H7 (cell line): ENCODE data around the genes RPS19BP1 and FAM83F.

DNA sequence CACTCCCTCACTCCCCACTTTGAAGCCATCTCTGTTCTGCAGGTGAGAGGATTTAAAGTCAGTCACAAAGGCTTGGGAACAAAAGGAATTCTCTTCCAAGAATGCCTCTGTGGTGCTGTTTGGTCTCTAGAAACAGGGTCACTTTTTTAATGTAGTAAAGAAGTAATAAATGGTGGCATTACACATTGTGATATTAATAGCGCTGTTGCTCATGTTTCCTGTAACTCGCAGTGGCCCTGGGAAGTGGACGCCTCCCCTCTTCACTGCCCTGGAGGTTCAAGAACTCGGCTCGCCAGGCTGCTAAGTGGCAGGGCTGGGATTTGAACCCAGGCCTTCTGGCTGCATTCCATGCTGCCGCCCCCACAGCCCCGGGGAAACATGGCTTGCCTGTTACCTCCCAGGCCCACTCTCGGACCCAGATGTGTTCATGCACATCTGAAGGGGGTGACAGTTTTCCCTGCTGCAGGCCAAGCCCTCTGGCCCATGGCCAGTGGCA is 25.1 kb upstream of the MGAT3 start:
- RAMPAGE, long total RNA = no peak

- RAMPAGE, long total RNA = no peak
Observed at GRCh38 chr22:39432239-39432731, 24.5 kb upstream of the MGAT3 start.

DNA sequence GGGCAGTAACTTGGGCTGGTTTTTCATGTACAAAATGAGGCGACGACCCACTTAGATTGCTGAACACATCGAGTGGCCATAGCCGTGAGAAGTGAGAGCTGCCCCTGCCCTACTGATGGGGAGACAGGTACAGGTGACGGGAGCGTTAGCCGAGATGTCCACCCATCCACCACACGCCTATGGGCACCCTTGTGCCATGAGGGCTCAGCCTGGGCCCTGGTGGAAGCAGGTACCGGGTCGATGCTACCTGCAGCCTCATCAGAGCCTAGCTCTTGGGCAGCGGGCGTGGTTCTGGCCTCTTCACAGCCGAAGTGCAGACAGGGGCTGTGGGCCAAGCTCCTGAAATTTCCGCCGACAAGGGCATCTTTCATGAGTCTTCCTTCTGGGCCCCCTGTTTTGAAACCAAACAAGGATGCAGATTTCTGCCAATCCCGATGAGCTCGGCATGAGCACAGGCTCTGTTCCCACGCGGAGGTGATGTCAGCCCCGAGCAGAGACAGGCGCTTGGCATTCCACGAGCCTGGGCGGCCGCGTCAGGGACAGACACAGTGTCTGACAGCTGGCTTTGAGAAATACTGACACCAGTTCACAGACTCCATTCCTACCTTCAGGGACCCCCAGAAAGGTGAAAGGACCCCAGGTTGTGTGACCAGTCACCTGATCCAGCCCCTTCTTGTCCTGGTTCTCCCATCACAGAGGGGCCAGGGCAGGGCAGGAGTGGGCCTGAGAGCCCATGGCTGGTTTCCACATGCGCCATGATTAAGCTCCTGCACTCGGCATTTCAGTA is 22.5 kb upstream of the MGAT3 start:
- RAMPAGE, long total RNA = no peak

- RAMPAGE, long total RNA = start-site peak on the minus strand at chr22:39532721-39532749, 546 reads
Observed at GRCh38 chr22:39532064-39533226, at the start of gene RPS19BP1. RPS19BP1 (minus strand) TSS chr22:39532748.

- RAMPAGE, long total RNA = no peak
Observed at GRCh38 chr22:39534350-39535322, 2.1 kb upstream of the RPS19BP1 start.

DNA sequence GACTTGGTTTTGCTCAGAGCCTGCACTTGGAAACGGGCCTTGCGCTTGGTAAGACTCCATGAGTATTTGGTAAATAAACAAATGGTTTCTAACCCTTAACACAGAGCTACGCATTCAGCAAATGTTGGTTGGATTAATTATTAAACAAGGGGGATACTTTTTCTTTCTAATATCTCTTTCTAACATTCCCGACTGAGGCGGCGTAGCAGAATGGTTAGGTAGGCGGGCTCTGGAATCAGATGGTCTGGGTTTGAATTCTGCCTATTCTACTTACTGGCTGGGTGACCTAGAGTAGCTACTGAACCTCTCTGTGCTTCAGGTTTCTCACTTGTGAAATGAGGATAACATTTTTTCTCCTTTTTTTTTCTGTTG is 3.5 kb upstream of the FAM83F start:
- RAMPAGE, long total RNA = no peak

DNA sequence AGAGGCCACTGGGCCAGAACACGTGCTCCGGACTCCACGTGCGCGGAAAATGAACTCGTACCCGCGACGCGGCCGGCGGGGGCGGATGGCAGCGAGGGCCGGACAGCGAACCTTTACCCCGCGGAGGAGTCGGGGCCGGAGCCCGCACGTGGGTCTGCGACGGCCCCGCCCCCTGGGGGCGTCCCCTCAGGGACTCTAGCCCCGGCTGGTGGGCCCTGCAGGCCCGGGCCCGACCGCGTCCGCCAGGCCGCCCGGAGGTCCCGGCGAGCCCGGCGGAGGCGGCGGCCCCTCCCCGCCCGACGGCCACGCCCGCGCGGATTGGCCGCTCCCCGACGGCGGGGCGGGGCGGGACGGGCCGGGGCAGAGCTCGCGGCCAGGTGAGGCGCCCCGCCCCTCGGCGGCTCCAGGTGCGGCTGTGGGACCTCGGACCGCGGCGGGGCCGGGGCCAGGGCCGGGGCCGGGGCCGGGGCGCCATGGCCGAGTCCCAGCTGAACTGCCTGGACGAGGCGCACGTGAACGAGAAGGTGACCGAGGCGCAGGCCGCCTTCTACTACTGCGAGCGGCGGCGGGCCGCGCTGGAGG is at the start of gene FAM83F:
Gene FAM83F (plus strand): TSS at position 385 of the 582 bp plus-strand sequence.
- RAMPAGE, long total RNA = no peak

- RAMPAGE, long total RNA = no peak
Observed at GRCh38 chr22:39995837-39996144, 1.0 kb downstream of the FAM83F start.

- RAMPAGE, long total RNA = no peak
Observed at GRCh38 chr22:40009500-40009793, 14.7 kb downstream of the FAM83F start.

- RAMPAGE, long total RNA = no peak
Observed at GRCh38 chr22:40022798-40023466, 28.2 kb downstream of the FAM83F start.

- RAMPAGE, long total RNA = no peak
Observed at GRCh38 chr22:40258383-40259119, 80.8 kb downstream of the TNRC6B start.

GRCh38 chr22:40325183-40325735 is 21.0 kb upstream of the ADSL start:
- RAMPAGE, long total RNA = no peak

DNA sequence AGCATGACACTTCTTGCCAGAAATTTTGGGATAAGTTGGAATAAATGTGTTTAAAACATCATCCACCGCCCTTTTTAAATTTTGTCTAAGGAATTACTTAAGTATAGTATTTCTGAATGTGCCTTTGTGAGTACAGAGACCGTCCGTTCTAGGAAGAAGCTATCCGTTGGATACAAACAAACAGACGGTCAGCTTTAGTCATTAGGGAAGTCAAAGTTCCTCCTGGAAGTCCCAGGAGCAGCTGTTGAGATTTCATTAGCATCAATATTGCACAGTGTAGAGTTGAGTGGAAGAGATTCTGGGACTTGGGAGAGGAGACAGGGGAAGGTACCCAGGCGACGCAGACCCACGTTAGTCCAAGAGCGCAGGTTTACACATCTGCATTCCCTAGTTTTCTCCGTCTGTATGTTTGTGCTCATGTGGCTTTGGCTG is 15.7 kb upstream of the ADSL start:
- RAMPAGE, long total RNA = no peak

DNA sequence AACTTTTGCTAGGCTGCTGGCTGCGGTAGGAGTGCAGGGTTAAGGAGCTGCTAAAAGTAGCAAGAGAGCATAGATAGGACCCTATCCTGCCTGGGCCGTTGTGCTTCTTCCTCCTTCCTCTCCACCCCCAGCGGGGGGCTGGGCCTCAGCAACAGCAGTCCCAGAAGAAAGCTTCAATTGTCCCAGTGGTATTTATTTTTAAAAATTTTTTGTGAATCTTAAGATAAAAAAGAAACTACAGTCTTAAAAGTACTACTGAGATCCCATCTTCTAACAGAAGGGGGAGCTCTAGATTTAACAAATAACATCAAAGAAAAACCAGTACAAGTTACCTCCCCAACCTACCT is 66.4 kb downstream of the SGSM3 start:
- RAMPAGE, long total RNA = no peak

DNA sequence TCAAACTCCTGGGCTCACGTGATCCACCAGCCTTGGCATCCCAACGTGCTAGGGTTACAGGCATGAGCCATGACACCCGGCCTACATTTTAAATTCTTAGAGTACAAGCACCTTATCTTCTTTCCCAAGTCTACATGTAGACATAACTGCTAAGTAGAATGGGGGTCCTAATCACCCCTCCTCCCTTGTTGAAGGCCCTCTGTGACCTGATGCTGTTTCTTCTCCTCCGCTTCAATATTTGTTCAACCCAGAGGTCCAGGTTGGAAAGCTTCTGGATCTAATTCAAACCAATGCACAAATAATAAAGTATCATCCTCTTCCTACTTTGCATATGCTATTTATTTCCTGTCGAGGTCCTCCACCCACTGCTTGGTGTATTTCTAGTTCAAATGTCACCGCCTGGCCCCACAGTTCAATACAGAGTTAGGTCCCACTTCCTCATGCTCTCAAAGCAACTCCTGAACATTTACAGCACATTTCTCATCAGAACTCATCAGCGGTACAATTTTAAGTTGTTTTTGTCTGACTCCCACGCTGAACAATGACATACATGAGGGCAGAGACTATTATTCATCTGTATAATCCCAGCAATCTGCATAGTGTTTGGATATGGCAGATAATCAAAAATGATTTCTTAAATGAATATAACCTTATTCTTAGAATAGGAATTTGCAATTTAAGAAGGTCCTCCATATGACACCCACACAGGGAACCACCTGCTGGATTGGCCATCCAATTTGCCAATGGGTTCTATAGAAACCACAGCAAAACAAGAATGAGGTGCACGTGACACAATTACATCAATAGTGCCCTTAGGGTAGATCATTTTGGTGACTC is 54.4 kb downstream of the SLC25A17 start:
- RAMPAGE, long total RNA = no peak

- RAMPAGE, long total RNA = no peak
Observed at GRCh38 chr22:40818311-40819147, 617 bp downstream of the SLC25A17 start.

DNA sequence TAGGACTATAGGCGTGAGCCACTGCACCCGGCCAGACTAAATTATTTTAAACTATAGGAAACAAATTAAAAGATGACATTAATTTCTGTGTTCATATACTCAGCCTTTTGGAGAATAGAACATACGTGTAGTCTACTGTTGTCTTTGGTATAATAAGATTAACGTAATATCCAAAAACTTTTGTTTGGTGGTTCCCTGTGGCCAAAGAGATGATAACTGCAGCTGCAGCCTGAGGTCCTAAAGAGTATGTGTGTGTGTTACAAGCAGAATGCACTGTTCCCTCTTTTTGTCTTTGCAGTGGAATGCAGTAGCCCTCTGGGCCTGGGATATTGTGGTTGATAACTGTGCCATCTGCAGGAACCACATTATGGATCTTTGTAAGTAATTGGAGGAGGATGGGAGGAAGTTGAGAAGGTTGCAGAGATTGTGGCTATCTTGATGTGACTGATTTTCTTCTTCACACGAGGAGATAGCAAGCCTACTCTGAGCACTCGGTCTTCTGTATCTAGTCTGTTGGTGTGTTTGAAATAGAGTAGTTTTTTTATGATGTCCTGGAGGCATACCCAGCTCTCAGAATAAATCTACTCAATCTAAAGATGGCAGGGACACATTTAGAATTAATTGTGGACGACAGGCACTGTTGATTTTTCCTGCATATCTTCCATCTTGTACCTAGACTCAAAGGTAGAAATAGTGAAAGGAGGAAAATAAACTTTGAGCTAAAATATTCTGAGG is 2.2 kb downstream of the RBX1 start:
- RAMPAGE, long total RNA = no peak

GRCh38 chr22:41003110-41003590 is 52.0 kb downstream of the RBX1 start:
- RAMPAGE, long total RNA = no peak

DNA sequence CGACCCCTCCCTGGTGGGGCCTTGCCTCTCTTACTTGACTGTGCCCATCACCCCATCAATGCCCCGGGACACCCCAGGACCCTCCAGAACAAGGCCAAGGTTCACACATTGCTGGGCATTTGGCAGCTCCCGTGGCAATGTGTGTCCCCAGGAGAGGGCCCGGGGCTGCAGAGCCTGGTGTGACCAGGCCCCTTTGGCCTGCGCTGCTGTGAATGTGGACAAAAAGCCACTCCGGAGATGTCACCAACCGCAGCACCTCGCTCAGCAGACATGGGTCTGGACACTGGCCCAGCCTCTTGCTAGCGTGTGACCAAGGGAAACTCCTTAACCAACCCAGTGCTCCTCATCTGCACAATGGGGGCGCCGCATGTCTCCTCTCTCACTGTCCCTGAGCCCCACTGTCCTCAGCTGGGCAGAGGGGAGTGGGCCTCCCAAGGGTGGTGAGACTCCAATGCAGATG is 8.0 kb upstream of the CHADL start:
- RAMPAGE, long total RNA = no peak

DNA sequence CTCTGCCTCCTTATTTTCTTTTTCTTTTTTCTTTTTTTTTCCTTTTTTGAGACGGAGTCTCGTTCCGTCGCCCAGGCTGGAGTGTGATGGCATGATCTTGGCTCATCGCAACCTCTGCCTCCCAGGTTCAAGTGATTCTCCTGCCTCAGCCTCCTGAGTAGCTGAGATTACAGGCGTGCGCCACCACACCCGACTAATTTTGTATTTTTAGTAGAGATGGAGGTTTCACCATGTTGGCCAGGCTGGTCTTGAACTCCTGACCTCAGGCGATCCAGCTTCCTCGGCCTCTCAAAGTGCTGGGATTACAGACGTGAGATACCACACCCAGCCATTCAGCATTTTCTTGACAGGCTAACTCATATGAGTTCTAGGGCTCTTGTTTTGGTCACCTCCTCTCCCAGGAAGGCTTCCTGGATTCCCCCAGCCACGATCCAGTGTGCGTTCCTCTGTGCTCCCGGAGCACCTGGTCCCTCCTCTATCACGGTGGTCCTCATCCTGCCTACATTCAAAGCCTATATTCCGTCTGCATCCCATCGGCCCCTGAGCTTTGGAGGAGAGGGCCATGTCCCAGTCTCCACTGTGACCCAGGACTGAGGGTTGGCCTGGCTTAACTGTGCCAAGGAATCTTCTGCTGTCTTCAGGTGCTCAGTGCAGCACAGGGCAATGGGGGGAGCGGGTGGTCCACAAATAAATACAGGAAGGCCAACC is 18.0 kb upstream of the CHADL start:
- RAMPAGE, long total RNA = no peak